H4 (cell line): ENCODE measurements around a stretch of chr3.

DNA sequence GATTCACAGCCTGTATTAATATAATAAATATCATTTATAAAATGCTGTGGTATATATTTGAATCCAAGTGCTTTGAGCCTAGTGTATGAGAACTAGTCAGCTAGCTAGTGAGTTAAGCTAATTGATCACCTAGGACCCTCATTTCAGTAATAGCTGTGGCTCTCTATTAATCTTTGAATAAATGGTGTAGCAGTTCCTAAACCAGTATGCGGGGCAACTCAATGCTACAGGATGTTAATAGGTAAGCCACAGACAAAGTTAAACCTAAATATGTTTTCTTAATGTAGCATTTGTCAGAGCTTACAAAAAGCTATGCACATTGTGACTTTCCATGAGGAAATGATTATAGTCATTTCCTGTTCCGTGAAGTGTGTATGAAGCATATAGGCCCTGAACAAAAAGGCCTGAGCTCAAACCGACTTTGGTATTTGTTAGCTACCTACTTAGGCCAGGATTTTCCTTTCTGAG, 14.4 kb downstream of the ZNF80 start:
- RAMPAGE, long total RNA, result no peak

DNA sequence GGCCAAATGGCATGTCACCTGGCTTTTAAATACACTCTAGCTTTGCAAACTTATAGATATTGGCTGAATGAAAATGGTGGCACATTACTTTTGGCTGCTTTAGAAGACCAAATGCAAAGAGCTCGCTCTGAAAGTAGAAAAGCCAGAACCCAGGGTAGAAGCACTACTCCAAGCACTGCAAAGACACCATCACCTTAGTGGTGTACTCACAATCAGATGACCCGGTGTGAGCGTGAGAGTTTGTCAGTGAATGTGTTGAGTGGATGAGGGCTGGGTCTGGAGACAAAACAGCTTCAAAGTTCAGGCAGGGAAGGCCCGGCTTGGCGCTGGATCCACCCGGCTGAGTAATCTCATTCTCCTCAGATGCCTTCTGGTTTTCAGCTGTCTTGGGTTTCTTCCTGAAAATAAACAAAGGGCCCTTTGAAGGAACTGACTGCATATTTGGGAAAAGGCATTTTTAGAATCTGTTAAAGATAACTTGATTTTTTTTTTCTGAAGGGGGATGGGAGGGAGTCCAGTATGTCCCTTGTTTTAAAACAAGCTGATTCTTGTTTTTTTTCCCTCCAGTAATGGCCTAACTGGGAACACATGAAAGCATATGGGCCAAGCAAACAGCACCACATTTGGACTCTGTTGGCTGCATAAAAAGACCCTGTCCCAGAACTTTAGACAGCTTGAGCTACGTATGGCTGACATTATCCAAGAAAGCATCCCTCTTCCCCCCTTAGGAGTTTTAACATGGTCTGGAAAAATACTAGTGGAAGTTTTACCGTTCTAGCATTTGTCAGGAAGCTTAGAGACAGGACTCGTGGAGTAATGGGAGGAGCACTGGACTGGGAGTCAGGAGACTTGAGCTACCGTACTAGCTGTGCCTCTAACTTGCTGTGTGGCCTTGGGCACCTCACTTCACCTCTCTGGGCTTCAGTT, 86.4 kb downstream of the TIGIT start:
- RAMPAGE, long total RNA, result no peak

DNA sequence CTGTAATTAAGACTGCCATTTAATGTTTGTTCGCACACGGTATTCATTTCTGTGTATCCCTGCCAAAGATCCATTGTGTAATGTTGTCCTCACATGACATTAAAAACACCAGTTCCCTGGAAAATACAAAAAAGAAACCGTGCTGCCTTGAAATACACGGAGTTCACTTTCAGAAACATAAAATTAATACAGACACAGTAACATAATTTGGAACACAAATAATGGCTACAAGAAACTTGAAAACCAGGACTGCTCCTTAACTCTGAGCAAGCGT, 125.2 kb downstream of the TIGIT start:
- RAMPAGE, long total RNA, result no peak

DNA sequence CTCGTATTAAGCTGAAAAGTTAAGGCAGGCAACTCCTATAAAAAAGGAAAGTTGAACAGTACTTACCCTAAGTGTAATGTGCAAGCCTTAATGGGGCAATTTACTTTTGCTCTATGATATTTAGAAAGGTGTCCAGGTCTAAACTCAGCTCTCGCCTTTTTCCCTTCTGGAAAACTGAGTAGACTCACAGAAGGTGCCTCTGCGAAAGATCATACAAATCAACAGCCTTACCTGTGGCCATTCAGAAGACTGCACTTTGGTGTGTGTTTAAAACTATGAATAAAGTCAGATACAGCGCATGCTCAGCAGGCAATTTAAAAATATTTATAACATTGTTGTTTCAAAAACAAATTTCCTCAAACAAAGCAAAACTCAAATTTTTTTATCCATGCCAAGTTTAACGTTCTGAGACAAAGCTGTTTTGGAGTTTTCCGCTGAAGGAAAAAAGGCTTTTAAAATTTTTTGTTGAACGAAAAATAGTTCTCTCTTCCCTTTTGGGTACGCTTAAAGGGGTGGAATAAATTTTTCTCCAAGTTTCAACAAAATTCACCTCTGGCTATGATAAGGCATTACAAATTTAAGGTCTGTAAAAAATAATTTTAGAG, 156.2 kb downstream of the TIGIT start:
- RAMPAGE, long total RNA, result no peak

DNA sequence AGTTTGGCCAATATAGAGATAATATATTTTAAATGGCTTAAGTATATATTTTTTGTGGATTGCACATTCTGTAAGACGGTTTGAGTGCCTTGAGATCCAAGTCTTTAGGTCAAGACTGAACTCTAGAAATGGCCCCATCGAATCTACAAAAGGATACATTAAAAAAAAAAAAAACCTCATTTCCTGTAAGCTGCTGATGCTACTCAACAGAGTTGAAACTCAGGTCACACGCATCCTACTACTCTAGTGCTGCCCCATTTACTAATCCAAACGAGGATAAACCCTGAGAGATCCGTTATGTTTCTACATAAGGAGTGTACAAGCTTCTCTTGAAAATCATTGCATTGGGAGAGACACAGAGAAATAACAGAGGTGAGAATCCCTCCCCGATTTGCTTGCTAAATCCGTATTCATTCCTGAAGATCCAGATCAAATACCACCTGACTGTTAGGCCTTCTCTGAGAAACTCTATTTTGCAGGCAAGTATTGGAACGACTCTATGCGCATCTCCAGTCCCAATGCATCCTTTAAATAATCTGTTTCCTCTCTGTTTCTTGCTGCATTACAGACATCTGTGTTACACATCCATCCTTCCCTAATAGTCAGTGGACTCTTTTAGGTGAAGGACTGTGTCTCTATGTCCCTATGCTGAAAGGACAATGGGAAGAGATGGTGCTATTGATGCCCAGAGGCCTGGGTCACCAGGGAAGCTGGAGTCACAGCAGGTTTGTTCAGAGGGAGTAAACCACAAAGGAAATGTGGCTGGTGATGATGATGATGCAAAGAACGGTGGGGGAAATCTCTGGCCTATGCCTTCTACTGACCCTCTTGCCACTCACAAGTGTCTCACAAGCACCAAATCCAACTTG, 187.5 kb downstream of the TIGIT start:
- RAMPAGE, long total RNA, result no peak

GRCh38 chr3:114564952-114566186, 271.5 kb downstream of the TIGIT start:
- RAMPAGE, long total RNA, result no peak

DNA sequence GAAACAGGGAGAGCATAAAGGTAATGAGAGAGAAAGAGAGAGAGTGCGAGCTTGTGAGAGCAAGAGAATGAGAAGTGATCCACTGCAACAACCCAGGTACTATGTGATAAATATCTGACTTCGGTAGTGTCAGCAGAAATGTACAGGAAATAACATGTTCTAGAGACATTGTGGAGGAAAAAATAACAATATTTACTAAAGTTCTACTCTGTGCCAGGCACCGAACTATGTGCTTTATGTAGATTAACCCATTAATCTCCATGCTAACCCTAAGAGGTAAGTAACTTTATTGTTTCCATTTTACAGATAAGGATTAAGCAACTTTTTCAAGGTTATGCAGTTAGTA, 425.8 kb downstream of the ZBTB20 start:
- RAMPAGE, long total RNA, result no peak

DNA sequence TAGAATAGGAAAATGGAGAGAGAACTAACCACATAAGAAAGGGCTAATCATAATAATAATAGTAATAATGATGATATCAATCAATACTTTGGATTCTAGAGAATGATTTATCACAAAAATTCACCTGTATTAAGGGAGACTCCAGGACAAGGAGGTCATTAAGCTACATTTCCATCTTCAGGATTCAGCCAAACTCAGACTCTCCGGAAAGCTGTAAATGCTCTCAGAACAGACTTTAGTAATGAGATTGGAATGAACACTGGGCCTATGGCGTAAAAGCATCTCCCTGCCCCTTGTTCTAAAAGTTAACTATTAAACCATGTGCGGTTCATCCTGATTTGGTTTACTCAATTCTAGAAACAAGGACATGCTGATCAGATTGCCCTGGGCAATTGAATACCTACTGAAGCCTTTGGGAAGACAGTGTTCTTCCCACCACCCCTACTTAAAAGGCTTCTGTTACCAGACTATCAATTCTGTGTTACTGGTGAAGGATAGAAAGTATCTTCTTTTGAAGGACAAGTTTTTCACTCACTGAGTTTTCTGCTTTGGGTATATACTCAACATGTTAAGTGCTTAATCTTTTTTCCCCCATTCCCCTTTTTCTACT, 401.2 kb downstream of the ZBTB20 start:
- RAMPAGE, long total RNA, result no peak

- RAMPAGE, long total RNA, result no peak
These were observed 388.3 kb downstream of the ZBTB20 start for GRCh38 chr3:114758554-114759343.

DNA sequence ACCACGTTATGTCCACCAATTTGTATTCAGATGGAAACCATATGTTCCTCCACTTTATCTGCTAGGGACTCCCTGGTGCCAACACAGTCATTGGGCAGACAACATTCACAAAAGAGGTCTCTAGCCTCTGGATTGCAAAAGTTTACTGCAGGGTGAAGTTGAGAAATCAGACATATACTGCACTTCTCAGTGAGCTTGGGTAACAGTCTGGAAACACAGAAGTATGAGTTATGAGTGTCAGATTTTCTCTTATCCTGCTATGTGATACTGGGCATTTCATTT, 387.7 kb downstream of the ZBTB20 start:
- RAMPAGE, long total RNA, result no peak

DNA sequence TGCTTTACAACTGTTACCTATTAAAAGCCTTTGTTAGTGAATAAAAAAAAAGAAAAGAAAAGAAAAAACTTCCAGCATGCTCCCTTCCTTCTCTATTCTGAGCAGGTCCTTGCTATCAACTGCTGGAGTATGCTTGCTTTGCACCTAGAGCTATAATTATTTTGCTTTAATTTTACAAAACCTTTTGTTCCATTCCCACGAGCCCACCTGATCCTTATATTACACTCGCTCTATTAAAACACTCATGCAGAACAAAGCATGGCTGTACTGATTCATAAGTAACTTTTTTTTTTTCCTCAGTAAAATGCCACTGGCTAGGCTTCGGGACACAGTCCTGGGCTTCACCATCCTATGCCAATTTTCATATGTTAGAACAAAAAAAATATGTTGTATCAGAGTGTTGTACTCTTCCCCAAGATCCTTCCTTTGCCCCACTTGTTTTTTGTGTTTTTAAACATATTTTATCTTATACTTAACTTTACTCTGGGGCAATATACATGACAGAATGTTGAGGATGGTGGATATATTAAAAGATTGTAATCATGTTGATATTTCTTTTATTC, 372.1 kb downstream of the ZBTB20 start:
- RAMPAGE, long total RNA, result no peak

DNA sequence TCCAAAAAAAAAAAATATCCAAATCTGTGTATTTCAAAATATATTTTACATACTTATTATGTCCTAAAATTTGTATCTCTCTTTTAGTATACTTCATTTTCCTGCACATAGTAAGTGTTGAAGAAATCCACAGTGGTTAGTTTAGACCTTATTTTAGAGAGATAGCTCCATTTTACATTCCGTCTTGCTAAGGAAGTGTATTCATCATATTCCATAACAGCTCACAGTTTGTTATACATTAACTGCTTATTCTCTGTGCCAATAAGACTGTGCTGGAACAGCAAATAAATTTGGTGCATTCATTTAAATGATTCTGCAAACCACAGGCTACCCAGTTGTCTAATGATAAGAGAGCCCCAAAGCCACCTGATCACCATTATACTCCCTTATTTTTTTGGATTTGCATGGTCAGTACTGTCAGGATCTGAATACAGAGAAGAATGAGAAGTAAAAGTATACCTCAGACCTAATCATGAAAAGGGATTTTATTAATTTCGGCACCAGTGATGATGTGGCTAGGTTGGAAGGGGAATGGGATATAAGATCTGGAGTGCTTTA, 255.0 kb downstream of the ZBTB20 start:
- RAMPAGE, long total RNA, result no peak

- RAMPAGE, long total RNA, result no peak
These were observed 155.2 kb downstream of the ZBTB20 start for GRCh38 chr3:114991868-114992392.

GRCh38 chr3:115066070-115066848, 80.8 kb downstream of the ZBTB20 start:
- RAMPAGE, long total RNA, result no peak

- RAMPAGE, long total RNA, result no peak
These were observed 48.1 kb downstream of the ZBTB20 start for GRCh38 chr3:115098853-115099428.

GRCh38 chr3:115100010-115100605, 47.0 kb downstream of the ZBTB20 start:
- RAMPAGE, long total RNA, result no peak

- RAMPAGE, long total RNA, result no peak
These were observed 107.8 kb upstream of the ZBTB20 start for GRCh38 chr3:115254783-115255328.

GRCh38 chr3:115657866-115658701, 34.8 kb downstream of the GAP43 start:
- RAMPAGE, long total RNA, result no peak

GRCh38 chr3:116875375-116875700, 430.1 kb upstream of the LSAMP start:
- RAMPAGE, long total RNA, result no peak

- RAMPAGE, long total RNA, result no peak
These were observed 982.2 kb upstream of the LSAMP start for GRCh38 chr3:117427544-117427840.